Renal cortical epithelial cell (primary cell): Measurements from ENCODE around the gene HSFX1.

- RRBS: no CpG with 5 or more reads among the region's 8 CpGs
Observed at GRCh38 chrX:136255443-136256128, 4.4 kb upstream of the MAP7D3 start.

GRCh38 chrX:137568463-137569709 is 3.0 kb downstream of the ZIC3 start:
- RRBS: 4% methylated on average over 9 of the region's 78 CpGs

DNA sequence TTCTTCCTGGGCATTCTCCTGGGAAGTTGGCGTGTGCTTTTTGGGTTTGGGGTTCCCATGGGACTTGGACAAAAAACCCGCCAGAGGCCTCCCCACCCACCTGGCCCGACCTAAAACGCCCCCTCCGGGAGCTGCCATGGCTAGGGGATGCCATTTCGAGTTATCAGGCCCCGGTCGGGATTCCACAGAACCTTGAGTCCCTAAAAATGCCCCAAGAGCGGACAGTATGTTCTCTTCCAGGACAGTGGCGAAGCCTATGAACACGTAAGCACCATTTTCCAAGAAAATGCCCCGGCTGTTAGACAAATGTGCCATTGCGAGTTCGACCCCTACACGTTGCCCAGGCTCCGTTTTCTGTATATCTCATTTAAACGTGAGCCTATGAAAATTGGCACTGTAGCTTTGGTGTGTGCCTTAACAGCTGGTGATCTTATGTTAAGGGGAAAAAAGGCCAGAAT is 9.0 kb downstream of the ZIC3 start:
- RRBS: no CpG with 5 or more reads among the region's 17 CpGs

- RRBS: 29% methylated on average over 2 of the region's 16 CpGs
Observed at GRCh38 chrX:139202519-139202999, 328.0 kb upstream of the F9 start.

DNA sequence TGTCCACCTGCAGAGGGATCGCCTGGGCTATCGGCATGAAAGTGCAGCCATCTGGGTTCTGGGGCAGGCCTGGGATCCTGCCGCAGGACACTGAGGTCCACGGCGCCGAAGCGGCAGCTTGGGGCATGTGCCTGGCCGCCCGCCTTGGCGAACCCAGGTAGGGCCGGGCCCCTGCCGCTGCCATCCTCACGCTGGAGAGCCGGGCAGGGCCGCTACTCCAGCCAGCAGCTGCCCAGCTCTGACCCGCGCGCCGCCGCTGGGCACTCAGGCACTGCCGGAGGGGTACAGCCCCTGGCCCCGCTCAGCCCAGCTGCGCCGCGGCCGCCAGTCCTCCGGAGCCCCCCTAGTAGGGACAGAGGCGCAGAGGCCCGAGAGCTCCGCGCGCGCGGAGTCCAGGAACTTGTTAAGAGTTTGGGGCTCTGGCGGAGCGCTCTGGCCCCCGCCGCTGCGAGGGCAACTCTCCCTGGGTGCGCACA is 15.9 kb downstream of the MCF2 start:
- RRBS: 1% methylated on average over 14 of the region's 40 CpGs

- RRBS: under 1% methylated on average over 10 of the region's 12 CpGs
Observed at GRCh38 chrX:139931678-139931874, 1.3 kb downstream of the ATP11C start.

DNA sequence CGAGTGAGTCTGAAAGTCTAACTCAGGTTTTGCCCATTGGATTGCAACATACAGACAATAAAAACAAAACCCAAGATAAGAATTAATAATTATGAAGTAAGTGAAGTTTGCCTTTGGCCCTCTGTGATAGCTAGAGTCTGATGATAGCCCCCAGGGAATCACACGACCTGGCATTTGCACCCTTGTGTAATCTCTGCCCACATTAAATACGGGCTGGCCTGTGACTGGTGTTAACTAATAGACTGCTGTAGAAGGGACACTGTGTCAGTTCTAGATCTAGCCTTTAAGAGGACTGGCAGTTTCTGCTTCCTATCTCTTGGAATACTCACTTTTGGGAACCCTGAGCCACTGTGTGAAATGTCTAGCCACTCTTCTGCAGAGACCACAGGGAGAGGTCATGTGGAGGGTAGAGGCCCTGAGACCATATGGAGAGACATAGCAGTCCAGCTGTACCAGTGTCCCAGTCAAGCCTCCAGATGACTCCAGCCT is 8.0 kb upstream of the CXorf66 start:
- RRBS: no CpG with 5 or more reads among the region's 3 CpGs

DNA sequence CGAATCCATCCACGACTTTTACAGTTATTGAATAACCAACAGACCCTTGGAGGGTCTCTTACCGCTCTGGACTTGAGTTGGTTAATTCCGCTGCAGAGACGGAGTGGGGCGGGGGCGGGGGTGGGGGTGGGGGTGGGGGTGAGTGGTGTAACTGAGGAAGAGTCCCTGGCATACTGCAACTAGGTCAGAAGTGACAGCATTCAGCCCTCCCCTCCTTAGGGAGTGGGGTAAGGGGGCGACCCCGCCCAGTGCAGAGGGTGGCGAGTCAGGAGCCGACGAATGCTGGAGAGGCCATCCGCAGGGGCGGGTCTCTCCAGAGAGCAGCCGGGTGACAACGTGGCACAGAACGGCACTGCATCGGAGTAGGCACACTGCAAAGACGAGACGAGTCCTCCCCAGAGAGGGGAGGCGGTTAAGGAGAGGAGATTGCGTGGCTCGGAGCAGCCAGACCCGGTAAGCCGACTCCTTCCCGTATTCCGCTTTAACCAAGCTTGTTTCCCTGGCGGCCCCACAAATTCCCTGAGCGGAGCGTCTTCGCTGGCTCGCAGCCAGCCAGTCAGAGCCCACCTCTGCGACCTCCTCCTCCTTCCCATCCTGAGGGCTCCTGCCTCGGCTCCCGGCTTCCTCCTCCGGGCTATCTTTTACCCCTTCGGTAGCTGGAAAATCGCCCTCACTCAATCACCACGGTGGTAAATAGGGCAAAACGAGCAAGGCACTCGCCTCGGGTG is 238.0 kb upstream of the SPANXB1 start:
- RRBS: no CpG with 5 or more reads among the region's 42 CpGs

GRCh38 chrX:145782459-145782800 is 35.2 kb upstream of the SLITRK2 start:
- RRBS: no CpG with 5 or more reads among the region's 5 CpGs

DNA sequence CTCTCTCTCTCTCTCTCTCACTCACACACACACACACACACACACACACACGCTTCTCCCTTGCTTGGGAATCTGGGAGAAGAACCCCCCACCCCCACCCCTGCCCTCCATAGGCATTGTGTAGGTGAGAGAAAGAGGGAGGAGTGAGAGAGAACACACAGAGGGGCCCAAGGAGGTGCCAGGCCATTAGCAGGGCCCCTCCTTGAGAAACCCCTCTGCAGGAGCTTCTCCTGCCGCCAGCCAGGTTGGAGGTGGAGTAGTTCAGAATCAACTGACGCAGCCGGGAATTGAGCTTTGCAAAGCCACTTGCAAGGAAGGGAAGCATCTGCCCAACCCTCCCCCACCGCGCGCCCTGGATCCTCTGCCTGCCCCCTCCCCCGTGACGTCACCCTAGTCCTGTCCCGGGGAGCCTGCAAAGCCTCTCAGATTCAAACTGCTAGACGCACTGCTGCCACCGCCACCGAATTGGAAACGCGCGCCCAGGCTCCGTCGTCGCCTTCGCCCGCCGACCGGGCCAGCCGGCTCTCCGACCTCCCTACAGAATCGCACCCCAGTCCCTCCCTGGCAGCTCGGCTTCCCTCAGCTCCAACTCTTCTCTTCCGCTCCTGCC is 3.6 kb downstream of the SLITRK2 start:
- RRBS: no CpG with 5 or more reads among the region's 28 CpGs

- RRBS: no CpG with 5 or more reads among the region's 5 CpGs
Observed at GRCh38 chrX:147945250-147945806, 33.6 kb downstream of the FMR1 start.

DNA sequence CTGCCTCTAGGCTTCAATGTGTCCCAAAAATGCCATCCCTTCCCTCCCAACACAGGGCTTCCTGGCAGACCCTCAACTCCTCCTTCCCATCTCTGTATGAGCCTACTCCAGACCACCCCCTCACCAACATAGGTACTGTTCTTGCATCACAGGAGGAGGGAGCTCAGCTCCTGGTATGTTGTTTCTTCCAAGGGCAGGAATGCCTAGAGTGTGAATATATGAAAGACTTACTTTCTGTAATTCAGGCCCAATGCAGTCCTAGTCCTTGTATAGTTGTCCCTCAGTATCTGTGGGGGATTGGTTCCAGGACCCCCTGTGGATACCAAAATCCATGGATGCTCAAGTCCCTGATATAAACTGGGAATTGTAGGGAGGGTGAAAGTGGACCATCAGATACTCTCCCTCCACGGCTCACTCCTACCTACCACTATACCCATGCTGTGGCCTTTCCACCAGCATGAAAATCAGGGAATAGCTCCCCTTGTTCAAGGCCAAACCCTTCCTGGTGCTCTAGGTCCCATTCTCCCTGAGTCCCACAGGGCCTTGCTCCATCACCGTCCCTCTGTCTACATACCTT is 11.6 kb upstream of the HSFX2 start:
- RRBS: no CpG with 5 or more reads among the region's 2 CpGs

DNA sequence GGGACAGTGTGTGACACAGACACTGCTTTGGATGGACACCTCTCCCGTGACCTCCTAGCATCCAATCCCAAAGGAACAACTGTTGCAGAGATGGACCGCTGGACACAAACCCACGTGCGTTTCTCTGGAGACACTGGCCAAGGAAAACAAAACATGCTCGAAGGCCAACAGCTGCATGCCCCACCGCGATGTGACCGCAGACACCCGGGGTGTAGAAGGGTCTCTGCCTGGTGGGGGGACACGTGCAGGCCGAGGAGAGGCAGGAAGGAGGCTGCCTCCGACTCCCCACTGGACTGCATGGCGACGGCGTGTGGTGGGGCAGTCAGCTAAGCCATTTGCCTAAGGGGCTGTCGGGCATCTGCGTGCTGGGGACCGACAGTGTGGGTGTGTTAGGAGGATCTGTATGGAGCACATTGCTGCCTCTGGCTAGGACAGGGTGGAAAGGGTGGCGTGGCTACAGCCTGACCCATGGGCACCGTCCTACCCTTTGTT is at the start of gene HSFX1:
HSFX1 (plus strand) TSS at position 272 of the 492 bp plus-strand sequence.
- RRBS: no CpG with 5 or more reads among the region's 20 CpGs

GRCh38 chrX:150037110-150037330 is 98.7 kb upstream of the EOLA2 start:
- RRBS: no CpG with 5 or more reads among the region's 2 CpGs

GRCh38 chrX:150508073-150508919 is 60.1 kb upstream of the MTM1 start:
- RRBS: 57% methylated on average over 1 of the region's 15 CpGs

GRCh38 chrX:150570606-150571007 is 2.2 kb downstream of the MTM1 start:
- RRBS: no CpG with 5 or more reads among the region's 2 CpGs

DNA sequence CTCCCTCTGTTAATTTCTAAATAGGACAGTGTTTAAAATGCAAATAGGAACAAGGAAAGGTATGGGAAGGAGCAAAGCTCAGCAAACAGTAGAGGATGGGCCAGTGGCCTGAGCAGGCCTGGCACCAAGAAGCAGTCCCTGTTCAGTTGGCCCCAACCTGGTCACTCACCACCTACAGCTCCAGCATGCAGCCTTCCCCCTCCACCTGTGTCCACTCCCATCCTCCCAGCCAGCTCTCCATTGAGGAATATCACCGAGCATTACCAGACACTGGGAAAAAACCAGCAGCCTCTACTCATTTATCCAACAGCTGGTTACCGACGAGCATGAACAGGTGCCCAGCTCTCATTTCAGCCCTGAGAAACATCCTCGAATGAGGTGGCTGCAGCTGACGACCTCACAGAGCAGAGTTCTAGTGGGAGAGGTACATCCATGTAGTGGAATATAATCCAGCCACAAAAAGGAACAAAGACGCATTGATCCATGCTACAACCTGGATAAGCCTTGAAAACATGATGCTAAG is 25.6 kb downstream of the CD99L2 start:
- RRBS: no CpG with 5 or more reads among the region's 6 CpGs

- RRBS: no CpG with 5 or more reads among the region's 11 CpGs
Observed at GRCh38 chrX:150966069-150966408, 17.1 kb upstream of the HMGB3 start.

DNA sequence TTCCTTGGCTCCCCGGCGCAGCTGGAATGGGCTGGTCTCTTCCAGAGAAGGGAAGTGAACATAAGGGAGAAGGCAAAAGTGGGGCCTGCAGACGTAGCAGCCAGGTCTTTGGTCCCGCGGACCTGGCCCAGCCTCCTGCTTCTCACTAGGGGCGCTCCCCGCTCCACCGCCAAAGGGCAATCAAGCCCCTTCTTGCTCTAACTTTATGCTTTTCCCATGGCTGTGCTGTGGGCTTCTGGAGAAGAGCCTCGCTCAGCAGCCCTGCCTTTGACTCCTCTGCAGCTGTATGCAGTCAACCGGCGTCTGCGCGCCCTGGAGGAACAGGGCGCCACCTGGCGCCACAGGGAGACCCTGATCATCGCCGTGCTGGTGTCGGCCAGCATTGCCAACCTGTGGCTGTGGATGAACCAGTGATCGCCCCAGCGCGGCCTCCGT is 6.5 kb downstream of the FATE1 start:
- RRBS: no CpG with 5 or more reads among the region's 22 CpGs

DNA sequence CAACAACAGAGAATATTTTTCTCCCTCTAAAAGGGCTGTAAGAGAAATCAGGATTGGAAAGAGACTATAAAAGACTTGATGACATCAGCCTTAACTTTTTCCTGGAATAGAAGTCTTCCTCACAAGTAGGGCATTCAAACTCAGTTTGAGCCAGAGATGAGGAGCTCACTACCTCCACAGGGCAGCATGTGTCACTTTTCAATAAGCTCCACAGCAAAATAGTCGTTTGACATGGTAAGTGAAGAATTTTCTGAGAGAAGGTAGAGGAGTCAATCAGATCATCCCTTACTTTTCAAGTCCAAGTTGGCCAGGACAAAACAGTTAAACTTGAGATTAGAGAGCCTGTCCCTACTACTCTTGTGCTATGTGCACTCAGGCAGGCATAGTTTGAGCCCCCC is 9.0 kb upstream of the GABRE start:
- RRBS: no CpG with 5 or more reads among the region's 1 CpG